Trachea (tissue), 1 donor: Measurements from ENCODE around the genes ACTL7A and FRRS1L.

GRCh38 chr9:106304571-106304900 lies 558.4 kb upstream of the ZNF462 start:
- PRO-cap = no peak

GRCh38 chr9:106450619-106451090 lies 412.3 kb upstream of the ZNF462 start:
- PRO-cap = no peak

GRCh38 chr9:106864226-106865303 lies 1.6 kb downstream of the ZNF462 start:
- PRO-cap = unidirectional peak, minus-strand start at chr9:106864288; unidirectional peak, minus-strand start at chr9:106864582

DNA sequence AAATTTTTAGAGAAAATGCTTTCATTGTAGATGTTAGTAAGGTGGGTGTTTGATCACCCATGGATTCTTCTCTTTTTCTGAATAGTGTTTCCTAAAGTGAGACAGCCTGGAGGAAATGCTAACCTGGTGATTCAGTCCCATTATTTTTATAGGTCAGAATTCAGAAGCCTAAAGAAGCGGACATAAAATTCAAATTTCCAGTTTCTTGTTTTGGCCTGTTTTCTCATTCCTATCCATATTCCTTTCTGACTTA lies 17.6 kb downstream of the RAD23B start:
- PRO-cap = no peak

DNA sequence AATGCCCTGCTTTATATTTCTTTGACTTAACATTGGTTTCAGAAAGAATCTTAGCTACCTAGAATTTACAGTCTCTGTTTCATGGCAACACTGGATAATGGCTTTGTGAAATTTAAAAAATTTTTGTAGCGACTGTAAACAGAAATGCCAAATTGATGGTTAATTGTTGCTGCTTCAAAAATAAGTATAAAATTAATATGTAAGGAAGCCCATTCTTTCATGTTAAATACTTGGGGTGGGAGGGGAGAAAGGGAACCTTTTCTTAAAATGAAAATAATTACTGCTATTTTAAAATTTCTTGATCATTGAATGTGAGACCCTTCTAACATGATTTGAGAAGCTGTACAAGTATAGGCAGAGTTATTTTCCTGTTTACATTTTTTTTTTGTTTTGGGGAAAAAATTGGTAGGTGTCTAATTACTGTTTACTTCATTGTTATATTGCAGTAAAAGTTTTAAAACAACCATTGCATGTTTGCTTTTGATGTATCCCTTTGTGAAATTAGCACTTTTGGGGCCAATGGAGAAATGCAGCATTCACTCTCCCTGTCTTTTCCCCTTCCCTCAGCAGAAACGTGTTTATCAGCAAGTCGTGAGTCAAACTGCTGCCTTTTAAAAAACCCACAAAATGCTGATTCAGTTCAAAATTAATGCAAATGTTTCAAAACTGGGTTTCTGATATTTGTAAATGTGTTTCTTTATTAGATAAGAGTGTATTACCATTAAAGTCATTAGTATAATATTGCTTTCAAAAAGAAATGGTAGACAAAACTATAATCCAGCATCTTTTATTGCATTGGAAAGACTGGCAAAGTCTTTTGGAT lies 47.1 kb downstream of the RAD23B start:
- PRO-cap = no peak

- PRO-cap = no peak
These were observed 1.7 kb downstream of the KLF4 start for GRCh38 chr9:107487879-107488256.

- PRO-cap = no peak
These were observed 2.8 kb upstream of the KLF4 start for GRCh38 chr9:107492083-107492982.

DNA sequence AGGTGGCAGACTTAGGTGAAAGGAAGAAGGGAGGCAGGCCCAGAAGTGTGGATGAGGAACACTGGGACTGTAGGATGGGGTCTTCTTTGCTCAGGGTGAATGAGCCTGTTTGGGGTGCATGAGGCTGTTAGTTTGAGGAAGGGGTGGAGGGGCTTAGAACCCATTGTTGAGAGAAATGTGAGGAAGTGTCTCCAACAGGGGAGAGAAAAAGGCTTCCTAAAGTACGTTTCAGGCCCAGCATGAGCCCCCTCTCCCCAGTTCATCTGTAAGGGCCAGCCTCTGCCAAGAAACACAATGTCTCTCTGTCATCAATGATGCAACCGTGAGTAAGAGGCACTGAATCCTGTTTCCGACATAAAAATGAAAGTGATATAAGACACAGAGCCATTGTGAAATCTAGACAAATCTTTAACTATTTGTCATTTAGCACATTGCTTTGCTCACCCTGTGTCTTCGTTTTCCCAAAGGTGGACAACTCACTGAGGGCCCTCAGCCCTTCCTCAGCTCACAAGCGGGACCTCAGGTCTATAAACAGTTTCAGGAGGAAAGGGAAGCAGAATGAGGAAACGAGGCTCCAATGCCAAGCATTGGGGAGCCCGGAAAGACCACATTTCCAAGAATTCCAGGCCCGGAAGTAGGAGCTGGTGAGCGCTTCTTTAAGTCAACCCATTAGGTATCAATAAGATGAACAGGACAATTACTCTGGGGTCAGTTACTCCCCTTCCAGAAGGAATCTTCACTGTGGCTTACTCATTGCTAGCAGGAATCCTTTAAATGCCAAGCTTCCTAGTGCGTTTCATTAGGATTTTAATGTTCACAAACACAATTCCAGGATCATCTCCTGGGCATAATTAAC lies 58.9 kb upstream of the KLF4 start:
- PRO-cap = unidirectional peak, minus-strand start at position 265 of the sequence

- PRO-cap = no peak
These were observed 131.3 kb upstream of the KLF4 start for GRCh38 chr9:107620751-107621323.

DNA sequence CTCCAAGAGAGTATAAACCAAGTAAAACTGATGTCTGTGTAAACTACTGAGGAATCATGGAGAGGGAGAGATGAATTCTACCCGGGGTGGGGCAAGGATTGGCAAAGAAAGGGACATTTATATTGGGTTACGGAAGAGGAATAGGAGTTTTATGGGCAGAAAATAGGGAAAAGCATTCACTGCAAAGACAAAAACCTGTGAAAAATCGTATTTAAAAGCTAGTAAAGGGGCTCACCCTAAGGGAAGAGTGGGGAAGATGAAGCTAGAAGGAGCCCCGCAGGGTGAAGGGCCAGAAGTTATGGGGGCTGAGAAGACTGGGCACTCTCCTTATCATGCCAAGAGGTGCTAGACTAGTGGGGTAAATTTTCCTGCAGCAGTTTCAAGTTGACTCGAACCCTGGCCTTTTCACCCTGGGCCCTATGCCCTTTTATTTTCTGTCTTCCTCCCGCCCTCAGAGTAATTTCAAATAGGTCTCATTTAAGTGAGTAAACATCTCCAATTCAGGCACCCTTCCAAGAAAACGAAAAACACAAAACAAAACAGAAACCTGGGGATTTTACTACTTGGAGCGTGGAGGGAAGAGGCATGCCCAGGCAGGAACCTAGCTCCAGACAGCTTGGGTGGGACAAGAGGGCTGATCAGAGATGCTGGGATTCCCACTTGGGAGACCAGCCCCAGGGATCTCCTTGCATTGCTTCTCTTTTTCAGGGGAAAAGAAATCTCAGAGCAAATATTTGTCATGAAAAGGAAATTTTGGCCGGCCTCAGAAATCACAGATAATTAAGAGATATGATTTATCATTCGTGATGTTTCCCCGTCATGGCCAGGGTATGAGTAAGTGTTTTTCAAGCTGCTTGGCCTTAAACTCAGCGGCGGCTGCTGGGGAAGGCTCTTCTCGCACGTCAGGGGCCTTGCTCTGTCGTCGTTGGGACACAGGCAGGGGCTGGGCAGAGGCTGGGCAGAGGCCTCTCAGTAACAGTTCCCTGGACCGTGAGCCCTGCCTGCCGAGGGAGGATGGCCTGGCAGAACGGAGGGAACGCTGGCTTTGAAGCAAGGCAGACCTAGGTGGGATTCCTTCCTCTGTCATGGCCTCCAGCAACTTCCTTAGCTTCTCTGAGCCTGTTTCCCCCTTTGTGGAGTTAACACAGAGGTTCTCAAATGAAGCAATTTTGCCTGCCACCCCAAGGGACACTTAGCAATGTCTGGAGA lies 248.5 kb upstream of the KLF4 start:
- PRO-cap = unidirectional peak, plus-strand start at position 292 of the sequence

- PRO-cap = no peak
These were observed 330.3 kb upstream of the KLF4 start for GRCh38 chr9:107819736-107820320.

- PRO-cap = no peak
These were observed 343.7 kb upstream of the KLF4 start for GRCh38 chr9:107833178-107833679.

DNA sequence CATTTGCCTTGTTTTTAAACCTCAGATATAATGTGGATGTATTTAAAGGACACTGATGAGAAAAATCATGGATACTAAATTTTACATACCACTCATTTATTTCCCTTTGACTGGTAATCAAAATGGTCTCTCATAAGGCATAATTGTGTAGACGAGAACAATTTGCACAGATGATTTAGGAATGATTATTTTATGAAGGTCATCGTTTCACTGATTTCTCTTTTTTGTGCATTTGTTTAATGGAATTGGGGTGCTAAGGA lies 633.9 kb downstream of the ACTL7B start:
- PRO-cap = unidirectional peak, minus-strand start at position 106 of the sequence

DNA sequence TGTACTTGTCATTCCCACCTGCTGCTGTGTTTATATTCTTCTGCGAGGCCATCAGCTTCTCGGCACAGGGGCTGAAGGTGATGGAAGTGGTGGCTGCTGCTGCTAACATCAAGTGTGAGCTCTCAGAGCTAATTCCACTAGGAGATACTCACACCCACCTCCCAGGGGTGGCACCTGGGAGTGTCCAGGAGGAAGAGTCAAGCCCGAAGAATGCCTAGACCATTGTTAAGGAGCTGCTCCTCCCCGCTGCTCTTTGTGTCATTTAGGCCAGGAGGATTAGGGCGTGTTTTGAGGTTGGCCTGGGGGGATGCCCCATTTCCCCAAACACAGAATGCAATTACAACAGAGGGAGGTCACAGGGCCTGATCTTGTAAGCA lies 312.6 kb downstream of the ACTL7B start:
- PRO-cap = no peak

DNA sequence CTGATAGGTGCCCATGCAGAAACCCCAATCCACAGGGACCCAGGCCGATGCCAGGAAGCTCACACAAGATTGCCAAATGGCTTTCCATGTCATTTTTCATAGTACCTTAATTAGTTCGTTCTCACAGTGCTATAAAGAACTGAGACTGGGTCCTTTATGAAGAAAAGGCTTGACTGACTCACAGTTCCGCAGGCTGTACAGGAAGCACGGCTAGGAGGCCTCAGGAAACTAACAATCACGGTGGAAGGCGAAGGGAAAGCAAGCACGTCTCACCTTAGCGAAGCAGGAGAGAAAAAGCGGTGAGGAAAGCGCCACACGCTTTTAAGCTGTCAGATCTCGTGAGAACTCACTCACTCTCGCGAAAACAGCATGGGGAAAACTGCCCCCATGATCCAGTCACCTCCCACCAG lies 13.0 kb downstream of the ACTL7B start:
- PRO-cap = unidirectional peak, plus-strand start at position 285 of the sequence

DNA sequence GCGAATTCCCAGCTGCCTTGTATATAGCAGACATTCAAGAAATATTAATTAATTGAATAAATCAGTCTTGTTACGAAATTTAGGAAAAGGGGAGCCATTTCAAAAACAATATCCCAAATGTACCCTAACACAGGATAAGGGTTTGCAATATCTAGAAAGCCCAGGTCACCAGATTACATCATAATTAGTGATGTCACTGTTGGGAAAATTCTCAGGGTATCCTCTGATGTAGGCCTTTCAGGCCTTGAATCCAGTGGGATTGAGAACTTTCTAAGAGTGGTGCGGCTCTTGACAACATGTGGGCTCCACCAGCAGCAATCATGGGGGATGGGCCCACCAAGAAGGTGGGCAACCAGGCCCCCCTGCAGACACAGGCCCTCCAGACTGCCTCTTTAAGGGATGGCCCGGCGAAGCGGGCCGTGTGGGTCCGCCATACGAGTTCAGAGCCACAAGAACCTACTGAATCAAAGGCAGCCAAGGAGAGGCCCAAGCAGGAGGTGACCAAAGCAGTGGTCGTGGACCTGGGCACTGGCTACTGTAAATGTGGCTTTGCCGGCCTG lies at the start of gene ACTL7A:
TSS of gene ACTL7A (plus strand) at position 240 of the 560 bp plus-strand sequence.
- PRO-cap = no peak

GRCh38 chr9:108968015-108968522 lies 33.9 kb downstream of the ABITRAM start:
- PRO-cap = no peak

GRCh38 chr9:109016257-109017103 lies 3.2 kb upstream of the CTNNAL1 start:
- PRO-cap = no peak

- PRO-cap = no peak
These were observed at the start of gene FRRS1L for GRCh38 chr9:109166773-109167591. TSS of gene FRRS1L (minus strand) at chr9:109167249.

DNA sequence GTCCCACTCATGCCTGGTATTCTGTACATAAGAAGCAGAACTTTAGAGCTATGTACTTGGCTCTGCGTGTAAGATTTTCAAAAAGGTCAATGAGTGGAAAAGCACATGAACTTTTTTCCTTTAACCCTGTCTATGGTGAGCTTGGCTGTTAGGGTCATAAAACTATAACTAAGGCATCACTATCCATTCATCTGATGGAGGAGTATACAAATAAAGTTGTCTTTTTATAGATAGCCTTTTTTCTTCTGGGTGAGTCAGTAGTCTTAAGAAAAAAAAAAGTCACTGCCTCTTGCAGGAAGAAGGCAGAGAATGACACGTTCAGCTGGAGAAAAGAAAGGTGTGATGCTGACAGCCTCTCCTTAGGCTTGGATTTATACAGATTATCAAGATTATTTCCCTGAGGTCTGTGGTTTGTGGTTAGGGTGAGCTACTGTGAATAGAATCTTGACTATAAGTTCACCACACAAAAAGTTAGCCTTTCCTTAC lies 23.0 kb downstream of the EPB41L4B start:
- PRO-cap = no peak